Keratinocyte (primary cell): ENCODE results near the genes CHIA, ATP5PB, ADORA3 and CTTNBP2NL.

DNA sequence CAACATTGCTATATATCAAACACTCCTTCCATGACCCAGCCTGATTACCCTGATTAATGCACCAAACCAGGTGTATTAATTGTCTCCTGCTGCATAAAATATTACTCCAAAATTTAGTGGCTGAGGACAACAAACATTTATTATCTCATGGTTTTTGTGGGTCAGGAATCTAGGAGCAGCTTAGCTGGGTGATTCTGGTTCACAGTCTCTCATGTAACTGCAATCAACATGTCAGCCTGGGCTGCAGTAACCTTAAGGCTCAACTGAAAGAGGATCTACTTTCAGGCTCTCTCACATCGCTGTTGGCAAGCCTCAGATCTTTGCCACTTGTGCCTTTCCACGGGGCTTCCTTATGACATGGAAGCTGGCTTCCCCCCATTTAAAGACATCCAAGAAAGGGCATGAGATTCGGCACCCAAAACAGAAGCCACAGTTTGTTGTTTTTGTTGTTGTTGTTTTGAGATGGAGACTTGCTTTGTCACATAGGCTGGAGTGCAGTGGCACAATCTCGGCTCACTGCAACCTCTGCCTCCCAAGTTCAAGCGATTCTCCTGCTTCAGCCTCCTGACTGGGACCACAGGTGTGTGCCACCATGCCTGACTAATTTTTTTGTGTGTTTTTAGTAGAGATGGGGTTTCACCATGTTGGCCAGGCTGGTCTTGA, 27.1 kb downstream of the CD53 start:
CAGE:
- cytosol, long polyA minus RNA, result no peak
- cytosol, long polyA plus RNA, result no peak
- long polyA plus RNA, result no peak
- nucleus, long polyA minus RNA, result no peak
- nucleus, long polyA plus RNA, result no peak

GRCh38 chr1:110901792-110902246, 28.9 kb downstream of the CD53 start:
CAGE:
- cytosol, long polyA minus RNA, result no peak
- cytosol, long polyA plus RNA, result no peak
- long polyA plus RNA, result no peak
- nucleus, long polyA minus RNA, result no peak
- nucleus, long polyA plus RNA, result no peak

DNA sequence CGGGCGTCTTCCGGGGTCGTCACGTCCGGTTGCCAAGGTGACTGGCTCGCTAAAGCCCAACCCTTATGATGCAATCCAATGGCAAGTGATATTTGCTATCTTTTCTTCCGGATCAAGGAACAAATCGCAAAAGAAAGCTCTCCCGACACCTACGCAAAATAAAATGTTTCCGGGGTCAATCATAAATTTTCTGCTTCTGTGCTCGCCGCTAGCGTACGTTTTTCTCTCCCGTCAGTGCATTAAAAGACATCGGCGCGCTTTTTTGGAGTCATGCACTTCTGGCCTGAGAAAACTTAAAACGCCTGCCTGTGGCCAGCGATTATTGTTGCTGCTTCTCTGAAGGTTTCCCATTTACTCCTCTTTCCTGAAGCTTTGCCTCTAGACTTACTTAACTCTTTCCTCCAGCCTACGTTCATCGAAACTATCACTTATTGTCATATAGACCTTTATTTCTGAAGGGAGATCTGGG, 441 bp upstream of the LRIF1 start:
CAGE:
- cytosol, long polyA minus RNA, result no peak
- cytosol, long polyA plus RNA, result no peak
- long polyA plus RNA, result no peak
- nucleus, long polyA minus RNA, result no peak
- nucleus, long polyA plus RNA, result no peak

DNA sequence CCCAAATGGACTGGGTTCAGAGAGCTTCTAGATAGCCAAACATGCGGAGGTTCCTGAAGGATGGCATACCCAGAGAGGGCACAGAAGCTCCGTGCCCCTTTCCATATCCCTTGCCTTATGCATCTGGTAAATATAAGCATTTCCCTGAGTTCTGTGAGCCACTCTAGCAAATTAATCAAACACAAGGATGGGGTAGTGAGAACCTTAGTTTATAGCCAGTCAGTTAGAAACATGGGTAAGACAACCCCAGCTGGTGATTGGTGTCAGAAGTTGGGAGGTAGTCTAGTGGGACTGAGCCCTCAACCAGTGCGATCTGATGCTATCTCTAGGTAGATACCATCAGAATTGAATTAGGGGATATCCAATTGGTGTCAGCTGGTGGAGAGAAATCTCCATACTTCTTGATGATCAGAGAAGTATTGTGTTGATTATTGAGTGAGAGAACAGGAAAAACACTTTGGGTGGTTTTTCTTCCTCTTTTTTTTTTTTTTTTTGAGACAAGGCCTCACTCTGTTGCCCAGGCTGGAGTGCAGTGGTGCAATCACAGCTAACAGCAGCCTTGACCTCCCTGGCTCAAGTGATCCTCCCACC, 7.6 kb downstream of the DRAM2 start:
CAGE:
- cytosol, long polyA minus RNA, result no peak
- cytosol, long polyA plus RNA, result no peak
- long polyA plus RNA, result no peak
- nucleus, long polyA minus RNA, result no peak
- nucleus, long polyA plus RNA, result no peak

GRCh38 chr1:111203610-111204907, 3.6 kb upstream of the DENND2D start:
CAGE:
- cytosol, long polyA minus RNA, result start-site peak on the minus strand at chr1:111204353-111204413, 17 reads; start-site peak on the minus strand at chr1:111204494-111204563, 11 reads
- cytosol, long polyA plus RNA, result no peak
- long polyA plus RNA, result start-site peak on the minus strand at chr1:111204351-111204466, 39 and 51 reads in 2 replicates
- nucleus, long polyA minus RNA, result start-site peak on the minus strand at chr1:111204353-111204523, 33 reads
- nucleus, long polyA plus RNA, result start-site peak on the minus strand at chr1:111204353-111204599, 39 and 51 reads in 2 replicates

DNA sequence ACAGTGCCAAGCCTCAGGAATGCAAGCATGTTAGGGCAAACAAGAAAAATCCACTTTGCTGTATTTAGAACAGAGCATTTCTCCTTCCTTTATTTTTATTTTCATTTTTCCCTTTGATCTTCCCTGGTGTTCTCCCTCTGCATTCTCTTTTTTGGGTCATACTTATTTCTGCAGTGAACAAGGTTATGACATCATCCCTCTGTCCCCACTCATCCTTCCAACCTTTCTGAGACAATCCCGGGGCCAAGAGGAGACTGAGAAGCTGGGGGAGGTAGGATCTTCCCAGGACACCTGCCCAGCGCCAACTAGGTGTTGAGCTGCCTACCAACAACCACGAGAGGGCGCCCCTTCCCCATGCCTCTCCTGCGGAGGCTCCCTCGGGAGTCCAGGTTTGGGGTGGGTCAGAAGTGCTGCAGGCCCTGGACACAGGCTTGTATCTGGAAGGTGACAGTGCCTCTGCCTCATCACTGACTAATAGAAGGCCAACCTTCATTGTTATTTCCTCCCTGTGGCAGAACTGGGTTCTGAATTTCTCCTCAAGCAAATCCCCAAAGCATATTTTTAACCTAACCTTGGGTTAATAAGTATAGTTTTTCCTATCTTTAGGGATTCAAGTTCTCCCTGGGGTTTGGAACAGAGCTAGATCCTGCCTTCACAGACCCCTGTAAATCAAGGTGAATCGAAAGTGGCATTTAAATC, 4.7 kb upstream of the CHI3L2 start:
CAGE:
- cytosol, long polyA minus RNA, result no peak
- cytosol, long polyA plus RNA, result no peak
- long polyA plus RNA, result no peak
- nucleus, long polyA minus RNA, result no peak
- nucleus, long polyA plus RNA, result no peak

DNA sequence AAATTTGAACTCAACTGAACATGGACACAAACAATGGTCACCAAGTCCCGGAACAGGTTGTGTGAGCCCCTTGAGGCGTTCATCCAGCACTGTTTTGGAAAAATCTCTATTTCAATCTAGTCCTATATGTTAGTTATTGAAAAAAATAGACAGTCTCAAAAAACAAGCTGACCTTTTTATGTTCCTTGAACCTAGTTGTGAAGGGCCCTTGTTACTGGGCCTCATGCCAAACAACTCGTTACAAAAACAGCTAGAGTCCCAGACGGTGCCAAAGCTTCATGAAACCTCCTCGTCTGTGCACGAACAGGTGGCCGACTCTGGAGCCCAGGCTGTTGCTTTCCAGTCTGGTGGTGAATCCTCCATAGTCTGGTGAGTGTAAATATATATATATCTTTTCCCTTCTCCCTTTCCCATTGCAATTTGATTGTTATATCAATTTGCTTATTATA, at the start of gene CHIA:
Gene CHIA (plus strand): TSS at position 270 of the 449 bp plus-strand sequence.
CAGE:
- cytosol, long polyA minus RNA, result no peak
- cytosol, long polyA plus RNA, result no peak
- long polyA plus RNA, result no peak
- nucleus, long polyA minus RNA, result no peak
- nucleus, long polyA plus RNA, result no peak

CAGE:
- cytosol, long polyA minus RNA, result start-site peak on the plus strand at chr1:111449488-111449516, 127 reads
- cytosol, long polyA plus RNA, result start-site peak on the plus strand at chr1:111449470-111449556, 1,686 and 819 reads in 2 replicates
- long polyA plus RNA, result start-site peak on the plus strand at chr1:111449474-111449527, 1,811 and 1,699 reads in 2 replicates
- nucleus, long polyA minus RNA, result start-site peak on the plus strand at chr1:111449464-111449495, 91 reads
- nucleus, long polyA plus RNA, result start-site peak on the plus strand at chr1:111449470-111449523, 753 and 2,133 reads in 2 replicates
Observed at GRCh38 chr1:111449378-111449624, at the start of gene ATP5PB. Gene ATP5PB (plus strand): TSS chr1:111449464.

GRCh38 chr1:111503125-111504268, at the start of gene ADORA3:
Gene ADORA3 (minus strand): TSS chr1:111503633.
CAGE:
- cytosol, long polyA minus RNA, result no peak
- cytosol, long polyA plus RNA, result no peak
- long polyA plus RNA, result no peak
- nucleus, long polyA minus RNA, result no peak
- nucleus, long polyA plus RNA, result no peak

CAGE:
- cytosol, long polyA minus RNA, result no peak
- cytosol, long polyA plus RNA, result no peak
- long polyA plus RNA, result no peak
- nucleus, long polyA minus RNA, result no peak
- nucleus, long polyA plus RNA, result no peak
Observed at GRCh38 chr1:111535643-111536394, 32.4 kb upstream of the ADORA3 start.

DNA sequence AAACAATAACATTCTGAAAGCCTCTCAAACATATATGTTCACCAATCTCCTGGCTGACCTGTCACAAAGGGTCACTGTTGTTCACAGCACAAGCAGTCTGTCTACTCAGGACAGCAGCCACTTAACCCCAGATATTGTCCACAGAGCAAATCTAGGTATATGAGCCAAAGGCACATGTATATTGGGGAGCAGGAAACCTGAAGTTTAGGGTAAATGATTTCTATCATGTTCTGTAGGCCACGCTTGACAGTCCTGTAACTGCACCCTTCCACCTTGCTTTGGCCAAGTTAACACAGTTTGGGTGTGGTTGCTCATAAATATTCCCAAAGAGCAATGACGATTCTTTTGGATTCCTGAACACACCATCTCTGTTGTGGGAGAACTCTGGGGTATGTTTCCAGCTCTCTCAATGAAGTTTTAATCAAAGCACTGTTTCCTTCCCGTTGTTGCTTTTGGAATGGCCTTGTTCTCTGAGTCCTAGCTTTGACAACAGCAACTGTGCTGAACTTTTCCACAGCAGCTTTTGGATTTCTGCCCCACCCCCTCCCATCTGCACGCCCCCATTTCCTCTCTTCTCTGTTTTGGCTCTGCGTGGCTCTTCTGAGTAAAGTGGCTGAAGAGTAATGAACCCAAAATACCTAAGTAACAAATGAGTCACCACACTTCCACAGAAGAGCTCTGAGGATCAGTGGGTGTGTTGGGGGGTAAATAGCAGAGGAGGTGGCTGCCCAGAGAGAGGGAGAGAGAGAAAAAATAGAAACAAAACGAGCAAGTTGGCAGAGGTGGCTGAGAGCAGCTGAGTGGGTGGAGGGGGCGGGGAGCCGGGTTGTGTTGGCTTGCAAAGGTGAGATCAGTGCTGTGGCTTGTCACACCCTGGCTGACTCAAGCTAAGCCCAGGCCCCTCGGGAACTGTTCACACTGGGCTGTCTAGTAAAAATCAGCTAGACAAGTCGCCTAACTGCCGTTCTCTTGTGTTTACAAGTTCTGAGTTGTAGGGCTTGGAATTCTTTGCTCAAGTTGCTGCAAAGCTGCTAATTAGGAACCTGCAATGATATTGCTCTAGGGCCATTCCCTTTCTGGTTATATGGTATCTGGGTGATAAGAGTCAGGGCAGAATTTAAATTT, 27.0 kb upstream of the RAP1A start:
CAGE:
- cytosol, long polyA minus RNA, result no peak
- cytosol, long polyA plus RNA, result no peak
- long polyA plus RNA, result no peak
- nucleus, long polyA minus RNA, result no peak
- nucleus, long polyA plus RNA, result no peak

DNA sequence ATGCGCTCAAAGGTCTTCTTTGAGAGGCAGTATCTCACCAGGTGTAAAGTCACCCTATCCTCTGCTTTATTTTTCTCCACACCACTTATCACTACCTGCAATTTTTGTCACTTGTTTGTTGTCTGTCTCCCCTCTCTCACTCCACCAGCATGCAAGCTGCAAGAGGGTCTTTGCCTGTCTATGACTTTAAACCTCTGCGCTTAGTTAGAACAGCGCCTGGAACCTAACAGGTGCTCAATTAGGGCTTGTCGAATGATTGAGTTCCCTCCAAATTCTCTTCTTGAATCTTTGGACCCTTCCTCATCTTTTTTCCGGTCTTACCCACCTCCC, 375 bp upstream of the RAP1A start:
CAGE:
- cytosol, long polyA minus RNA, result no peak
- cytosol, long polyA plus RNA, result no peak
- long polyA plus RNA, result no peak
- nucleus, long polyA minus RNA, result no peak
- nucleus, long polyA plus RNA, result no peak

DNA sequence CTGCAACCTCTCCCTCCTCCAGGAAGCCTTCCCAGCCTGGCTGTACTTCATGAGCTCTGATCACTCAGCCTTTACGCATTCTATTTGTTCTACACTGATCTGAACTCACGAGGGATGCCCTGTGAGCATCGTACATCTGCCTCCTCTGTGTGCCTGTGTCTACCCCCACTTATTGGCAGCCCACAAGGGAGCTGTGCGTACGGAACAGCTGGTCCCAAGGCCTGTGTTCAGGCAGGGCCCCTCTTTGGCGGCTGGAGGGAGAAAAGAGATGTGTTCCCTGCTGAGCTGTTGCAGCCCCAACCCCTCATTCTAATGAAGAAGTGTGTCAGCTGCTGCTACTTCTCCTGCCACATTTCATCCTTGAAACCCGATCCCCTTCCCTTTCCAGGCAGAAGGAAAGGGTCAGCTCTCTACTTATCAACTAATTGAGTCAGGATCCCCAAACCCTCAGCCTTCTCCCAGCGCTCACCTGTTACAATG, 3.3 kb downstream of the INKA2 start:
CAGE:
- cytosol, long polyA minus RNA, result no peak
- cytosol, long polyA plus RNA, result no peak
- long polyA plus RNA, result no peak
- nucleus, long polyA minus RNA, result no peak
- nucleus, long polyA plus RNA, result no peak

CAGE:
- cytosol, long polyA minus RNA, result no peak
- cytosol, long polyA plus RNA, result no peak
- long polyA plus RNA, result no peak
- nucleus, long polyA minus RNA, result no peak
- nucleus, long polyA plus RNA, result no peak
Observed at GRCh38 chr1:111736912-111737436, 2.2 kb downstream of the INKA2 start.

CAGE:
- cytosol, long polyA minus RNA, result no peak
- cytosol, long polyA plus RNA, result no peak
- long polyA plus RNA, result no peak
- nucleus, long polyA minus RNA, result no peak
- nucleus, long polyA plus RNA, result no peak
Observed at GRCh38 chr1:111740086-111740959, 1.1 kb upstream of the INKA2 start.

DNA sequence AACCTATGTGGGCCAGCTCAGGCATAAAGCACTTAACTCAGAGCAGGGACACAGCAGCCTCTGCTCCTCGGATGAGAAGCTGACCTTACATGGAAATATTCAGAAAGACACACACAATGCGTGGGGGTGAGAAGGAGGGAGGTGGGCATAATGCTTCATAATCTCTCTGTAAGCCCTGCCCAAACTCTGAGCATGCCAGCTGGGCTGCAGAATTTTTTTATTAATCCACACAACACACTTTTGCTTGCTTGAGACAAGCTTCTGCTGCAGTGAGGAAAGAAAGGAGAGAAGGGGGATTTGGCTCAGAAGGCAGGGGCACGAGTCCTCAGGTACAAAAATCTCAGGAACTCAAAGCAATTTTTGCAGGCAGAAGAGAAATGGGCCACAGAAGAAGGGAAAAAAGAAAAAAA, 21.5 kb downstream of the KCND3 start:
CAGE:
- cytosol, long polyA minus RNA, result no peak
- cytosol, long polyA plus RNA, result no peak
- long polyA plus RNA, result no peak
- nucleus, long polyA minus RNA, result no peak
- nucleus, long polyA plus RNA, result no peak

DNA sequence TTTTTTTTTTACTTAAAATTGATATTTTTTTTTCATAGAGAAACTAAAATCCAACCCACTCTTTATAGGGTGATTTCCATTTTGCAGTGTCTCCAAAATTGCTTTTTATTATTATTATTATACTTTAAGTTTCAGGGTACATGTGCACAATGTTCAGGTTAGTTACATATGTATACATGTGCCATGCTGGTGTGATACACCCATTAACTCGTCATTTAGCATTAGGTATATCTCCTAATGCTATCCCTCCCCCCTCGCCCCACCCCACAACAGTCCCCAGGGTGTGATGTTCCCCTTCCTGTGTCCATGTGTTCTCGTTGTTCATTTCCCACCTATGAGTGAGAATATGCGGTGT, 197.0 kb upstream of the CTTNBP2NL start:
CAGE:
- cytosol, long polyA minus RNA, result no peak
- cytosol, long polyA plus RNA, result no peak
- long polyA plus RNA, result no peak
- nucleus, long polyA minus RNA, result no peak
- nucleus, long polyA plus RNA, result no peak

GRCh38 chr1:112395757-112396757, at the start of gene CTTNBP2NL:
Gene CTTNBP2NL (plus strand): TSS chr1:112396214.
CAGE:
- cytosol, long polyA minus RNA, result no peak
- cytosol, long polyA plus RNA, result start-site peak on the plus strand at chr1:112396218-112396257, 408 and 157 reads in 2 replicates
- long polyA plus RNA, result start-site peak on the plus strand at chr1:112396223-112396262, 977 and 608 reads in 2 replicates
- nucleus, long polyA minus RNA, result start-site peak on the plus strand at chr1:112396244-112396268, 140 reads; start-site peak on the plus strand at chr1:112396405-112396506, 19 reads
- nucleus, long polyA plus RNA, result start-site peak on the plus strand at chr1:112396223-112396262, 433 and 603 reads in 2 replicates

DNA sequence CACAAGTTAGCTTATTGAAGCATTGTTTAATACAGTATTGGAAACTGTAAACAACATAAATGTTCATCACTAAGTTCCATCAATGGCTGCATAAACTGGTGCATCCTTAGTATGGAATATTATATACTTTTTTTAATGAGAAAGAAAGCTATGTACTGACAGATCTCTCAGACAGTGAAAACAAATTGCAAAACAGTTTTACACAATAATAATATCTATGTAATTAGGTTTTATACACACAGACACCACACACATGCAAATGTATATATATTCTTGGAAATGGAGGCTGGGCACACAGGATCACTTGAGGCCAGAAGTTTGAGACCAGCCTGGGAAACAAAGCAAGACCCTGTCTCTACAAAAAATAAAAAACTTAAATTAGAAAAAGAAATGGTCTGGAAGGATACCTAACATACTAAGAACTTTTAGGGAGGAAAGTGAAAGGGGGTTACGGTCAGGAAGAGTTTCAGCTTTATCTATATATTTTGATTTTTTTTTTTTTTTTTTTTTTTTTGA, 35.6 kb downstream of the CTTNBP2NL start:
CAGE:
- cytosol, long polyA minus RNA, result no peak
- cytosol, long polyA plus RNA, result no peak
- long polyA plus RNA, result no peak
- nucleus, long polyA minus RNA, result no peak
- nucleus, long polyA plus RNA, result no peak

DNA sequence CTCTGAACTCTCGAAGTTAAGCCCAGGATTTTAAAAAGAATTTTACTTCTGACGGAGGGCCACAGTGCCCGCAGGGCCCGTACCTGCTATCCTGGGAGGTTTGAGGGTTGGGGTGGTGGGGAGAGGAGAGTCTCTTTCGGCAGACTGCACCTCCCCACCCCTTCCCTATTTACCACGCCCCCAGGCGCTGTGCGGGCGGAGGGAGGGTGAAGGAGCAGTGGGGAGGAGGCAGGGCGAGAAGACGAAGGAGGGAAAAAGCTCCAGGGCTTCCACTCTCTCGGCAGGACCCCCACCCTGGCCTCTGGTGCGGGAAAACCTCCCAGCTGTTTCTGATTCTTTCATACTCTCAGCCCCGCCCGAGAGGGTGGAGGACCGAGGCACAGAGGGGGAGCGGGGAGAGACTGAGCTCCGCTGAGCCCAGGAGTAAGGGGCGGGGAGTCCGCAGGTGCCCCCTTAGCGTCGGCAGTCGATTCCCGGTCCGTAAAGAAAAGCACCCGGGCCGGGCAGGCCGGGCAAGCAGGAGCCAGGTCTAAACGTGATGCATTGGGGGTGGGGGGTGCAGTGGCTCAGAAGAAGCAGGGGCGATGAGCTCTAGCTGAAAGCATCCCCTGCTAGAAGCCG, 816 bp upstream of the WNT2B start:
CAGE:
- cytosol, long polyA minus RNA, result no peak
- cytosol, long polyA plus RNA, result no peak
- long polyA plus RNA, result no peak
- nucleus, long polyA minus RNA, result no peak
- nucleus, long polyA plus RNA, result no peak